ENCODE measurements around the gene NEK8.

DNA sequence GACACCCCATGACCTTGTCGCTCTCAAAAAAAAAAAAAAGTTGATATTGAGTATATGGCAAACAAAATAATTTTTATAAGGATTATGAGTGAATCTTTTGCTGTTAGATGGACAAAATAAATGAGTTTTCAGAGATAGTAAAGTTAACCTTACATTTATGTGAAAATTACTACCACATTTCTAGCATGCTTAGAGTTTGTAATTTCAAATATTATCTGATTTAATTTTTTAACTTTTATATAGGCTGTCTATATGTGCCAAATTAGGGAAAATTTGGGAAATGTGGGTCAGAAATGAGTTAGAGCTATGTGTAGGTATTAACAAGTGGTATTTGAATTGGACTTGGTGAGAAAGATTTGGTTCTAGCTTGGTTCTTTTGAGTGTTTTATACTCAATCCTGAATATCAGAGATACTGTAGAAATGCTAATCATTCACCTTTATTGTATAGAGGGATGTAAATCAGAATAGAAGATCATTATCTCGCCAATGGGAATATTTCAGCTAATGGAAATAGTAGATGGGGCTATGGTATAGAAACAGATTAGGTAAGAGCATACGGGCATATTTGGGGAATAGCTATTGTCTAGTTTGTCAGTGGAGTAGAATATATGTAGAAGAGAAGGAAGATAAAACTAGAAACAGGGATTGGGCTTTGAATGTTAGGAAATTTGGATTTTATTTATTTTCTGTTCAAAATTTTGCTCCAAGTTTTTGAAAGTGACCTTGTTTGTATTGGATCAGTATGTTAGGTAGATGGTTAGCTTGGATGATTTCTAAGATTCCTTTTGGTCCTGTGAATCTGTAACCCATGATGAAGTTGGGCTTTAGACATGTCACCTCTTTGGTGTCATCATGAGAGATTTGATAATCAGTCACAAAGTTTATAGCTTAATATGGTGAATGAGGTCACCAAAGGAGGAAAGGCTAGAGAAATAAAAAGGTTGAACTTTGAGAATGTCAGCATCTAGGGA is 44.8 kb downstream of the NLK start:
- PRO-cap, result no peak
- RAMPAGE, long total RNA, 4 experiments, result no peak in any of the 4 experiments

GRCh38 chr17:28097669-28098364 is 55.3 kb downstream of the NLK start:
- PRO-cap, result no peak
- RAMPAGE, long total RNA, 4 experiments, result no peak in any of the 4 experiments

DNA sequence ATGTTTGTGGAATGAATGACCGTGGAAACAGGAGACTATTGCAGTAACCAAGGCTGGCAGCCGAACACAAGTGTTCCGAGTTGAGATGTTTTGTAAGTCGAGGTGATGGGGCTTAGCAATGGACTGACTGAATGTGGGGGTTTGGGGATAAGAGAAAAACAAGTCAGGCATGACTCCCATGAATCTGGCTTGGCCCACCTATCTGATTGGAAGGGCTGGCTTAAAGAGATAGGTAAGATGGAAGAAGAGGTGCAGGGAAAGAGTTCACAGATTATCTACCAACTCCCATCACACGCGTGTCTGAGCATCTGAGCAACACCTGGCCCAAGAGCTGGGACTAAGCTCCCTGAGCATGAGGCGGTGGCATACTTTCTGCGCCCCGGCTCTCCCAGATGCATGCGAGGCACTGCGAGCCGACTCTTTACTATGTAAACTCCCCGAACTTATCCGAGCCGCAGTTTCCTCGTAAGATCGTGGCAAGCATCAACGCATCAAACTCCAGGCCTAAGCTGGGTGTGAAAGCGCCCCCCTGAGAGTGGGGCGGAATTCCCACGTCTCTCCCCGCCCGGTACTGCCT is 496 bp downstream of the IFT20 start:
- PRO-cap, result no peak
- RAMPAGE, long total RNA, 4 experiments, result no peak in any of the 4 experiments

DNA sequence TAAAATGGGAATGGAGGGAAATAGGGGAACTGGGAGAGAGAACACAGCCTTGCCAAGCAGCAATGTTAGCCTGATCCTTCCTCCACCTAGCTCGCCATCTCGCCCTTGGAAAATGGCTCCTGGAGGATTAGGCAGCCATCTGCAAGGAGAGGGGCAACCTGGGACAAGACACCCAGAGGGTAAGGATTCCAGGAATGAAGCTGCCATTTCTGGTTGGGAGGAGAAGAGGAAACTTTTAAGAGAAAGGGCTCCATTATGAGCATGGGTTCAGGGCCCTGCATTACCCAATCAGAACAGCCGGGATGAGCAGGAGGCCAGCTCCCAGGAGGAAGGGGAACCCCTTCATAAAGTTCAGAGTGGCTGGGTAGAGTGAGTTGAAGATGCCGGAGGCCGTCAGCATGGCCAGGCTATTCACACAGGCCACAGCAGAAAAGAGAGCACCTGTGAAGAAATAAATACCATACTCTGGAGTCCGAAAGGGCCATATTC is 5.6 kb downstream of the SLC46A1 start:
- PRO-cap, result no peak
- RAMPAGE, long total RNA, 4 experiments, result no peak in any of the 4 experiments

DNA sequence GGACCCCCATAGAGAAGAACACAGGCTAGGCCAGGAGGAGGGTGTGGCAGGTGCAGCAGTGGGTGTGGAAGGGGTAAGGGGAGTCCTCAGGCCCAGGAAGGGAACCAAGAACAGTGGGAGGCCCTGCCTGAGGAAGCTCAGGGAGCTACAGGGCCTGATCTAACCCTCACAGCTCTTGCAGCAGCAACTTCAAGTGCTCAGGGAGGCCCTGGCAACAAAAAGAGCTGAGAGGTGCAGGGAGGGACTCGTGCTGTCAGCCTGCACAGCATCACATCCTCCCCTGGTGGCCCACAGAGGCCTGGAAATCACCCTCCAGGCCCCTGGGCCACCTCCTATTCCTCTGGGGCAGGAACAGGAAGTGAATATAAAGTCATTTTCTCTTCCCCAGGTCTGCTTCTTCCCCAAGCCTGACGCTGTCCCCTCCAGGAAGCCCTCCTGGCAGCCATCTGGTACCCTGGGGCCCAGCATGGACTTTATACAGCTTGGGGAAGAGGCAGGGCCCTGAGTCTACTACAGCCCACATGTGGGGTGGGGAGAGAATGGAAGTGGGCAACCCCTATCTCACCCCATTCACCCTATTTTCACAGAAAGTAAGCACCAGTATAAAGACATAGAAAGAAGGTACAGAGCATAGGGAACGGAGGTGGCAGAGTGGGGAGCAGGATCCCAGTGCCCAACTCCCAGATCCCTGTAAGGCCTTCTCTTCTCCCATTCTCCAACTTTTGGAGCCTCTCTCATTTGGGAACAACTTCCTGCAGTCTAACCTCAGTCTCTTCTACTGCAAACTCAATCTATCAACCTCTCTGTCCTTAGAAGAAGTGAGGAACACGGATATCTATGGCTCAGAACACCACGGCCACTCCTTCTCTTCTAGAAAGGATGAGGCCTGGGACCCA is 2.6 kb downstream of the UNC119 start:
- PRO-cap, result no peak
- RAMPAGE, long total RNA, 4 experiments, result no peak in any of the 4 experiments

DNA sequence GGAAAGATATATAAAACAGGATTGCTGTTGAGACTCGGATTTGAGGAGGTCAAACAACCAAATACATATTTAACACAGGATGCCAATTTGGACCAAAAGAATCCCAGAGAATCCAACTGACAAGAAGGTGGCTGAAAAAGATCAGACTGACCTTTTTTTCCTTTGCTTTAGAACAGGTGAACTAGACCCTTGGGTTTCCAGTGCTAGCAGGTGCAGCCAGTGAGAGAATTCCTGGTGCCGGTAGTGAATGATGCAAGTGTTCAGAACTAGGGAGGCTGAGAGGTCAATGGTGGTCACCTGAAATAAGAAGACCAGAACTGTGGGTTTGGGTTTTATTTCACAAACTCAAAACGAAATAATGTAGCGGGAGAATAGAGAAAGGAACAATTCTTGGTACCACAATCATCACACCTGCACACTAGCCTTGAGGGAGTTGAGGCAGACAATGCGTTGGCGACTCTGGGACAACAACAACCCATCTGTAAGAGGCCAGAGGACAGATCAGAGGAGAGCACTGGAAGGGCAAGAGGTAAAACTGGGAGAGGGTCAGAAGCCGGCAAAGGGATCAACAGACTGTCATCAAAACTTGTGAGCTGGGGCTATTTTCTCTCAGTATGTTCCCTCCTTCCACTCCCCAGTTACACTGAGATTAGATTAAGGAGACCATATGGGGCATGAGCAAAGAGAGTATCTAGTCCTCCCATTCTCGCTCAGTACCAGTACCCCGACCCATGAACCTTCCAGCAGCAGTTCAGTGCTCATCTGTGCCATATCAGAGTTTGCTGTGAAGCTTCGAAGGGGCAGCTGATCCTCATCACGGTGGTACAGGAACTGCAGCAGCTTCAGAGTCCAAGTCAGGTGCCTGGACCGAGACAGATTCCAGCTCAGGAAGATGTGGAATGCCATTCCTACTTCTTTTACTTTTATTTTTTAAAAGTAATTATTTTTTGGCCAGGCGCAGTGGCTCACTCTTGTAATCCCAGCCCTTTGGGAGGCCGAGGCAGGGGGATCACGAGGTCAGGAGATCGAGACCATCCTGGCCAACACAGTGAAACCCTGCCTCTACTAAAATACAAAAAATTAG is 5.5 kb downstream of the BLTP2 start:
- PRO-cap, result no peak
- RAMPAGE, long total RNA, 4 experiments, result no peak in any of the 4 experiments

DNA sequence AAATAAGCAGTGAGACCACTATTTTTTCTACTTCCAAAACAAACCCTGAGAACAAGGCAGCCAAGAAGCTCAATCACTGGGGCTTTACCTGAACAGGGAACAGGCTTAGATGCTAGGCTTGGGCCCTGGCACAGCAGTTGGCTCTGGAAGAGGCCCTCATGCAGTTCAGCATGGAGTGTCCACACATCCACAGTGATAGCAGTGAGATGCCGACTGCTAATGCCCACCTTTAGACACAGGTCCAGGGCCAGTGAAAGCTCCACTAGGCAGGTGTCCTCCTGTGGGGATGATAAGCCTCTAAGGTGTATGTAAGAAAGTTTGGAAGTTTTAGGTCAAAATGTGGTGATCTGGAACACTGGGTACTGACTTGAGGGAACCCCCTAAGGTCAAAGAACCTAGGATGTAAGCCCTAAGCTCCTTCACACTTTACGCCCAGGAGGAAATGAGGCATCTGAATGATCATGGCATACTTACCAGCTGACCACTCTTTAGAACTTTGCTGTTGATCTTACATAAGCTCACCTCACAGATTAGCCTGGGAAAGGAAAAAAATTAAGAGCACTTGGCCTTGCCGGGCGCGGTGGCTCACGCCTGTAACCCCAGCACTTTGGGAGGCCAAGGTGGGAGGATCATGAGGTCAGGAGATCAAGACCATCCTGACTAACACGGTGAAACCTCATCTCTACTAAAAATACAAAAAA is 3.0 kb downstream of the BLTP2 start:
- PRO-cap, result no peak
- RAMPAGE, long total RNA, 4 experiments, result no peak in any of the 4 experiments

DNA sequence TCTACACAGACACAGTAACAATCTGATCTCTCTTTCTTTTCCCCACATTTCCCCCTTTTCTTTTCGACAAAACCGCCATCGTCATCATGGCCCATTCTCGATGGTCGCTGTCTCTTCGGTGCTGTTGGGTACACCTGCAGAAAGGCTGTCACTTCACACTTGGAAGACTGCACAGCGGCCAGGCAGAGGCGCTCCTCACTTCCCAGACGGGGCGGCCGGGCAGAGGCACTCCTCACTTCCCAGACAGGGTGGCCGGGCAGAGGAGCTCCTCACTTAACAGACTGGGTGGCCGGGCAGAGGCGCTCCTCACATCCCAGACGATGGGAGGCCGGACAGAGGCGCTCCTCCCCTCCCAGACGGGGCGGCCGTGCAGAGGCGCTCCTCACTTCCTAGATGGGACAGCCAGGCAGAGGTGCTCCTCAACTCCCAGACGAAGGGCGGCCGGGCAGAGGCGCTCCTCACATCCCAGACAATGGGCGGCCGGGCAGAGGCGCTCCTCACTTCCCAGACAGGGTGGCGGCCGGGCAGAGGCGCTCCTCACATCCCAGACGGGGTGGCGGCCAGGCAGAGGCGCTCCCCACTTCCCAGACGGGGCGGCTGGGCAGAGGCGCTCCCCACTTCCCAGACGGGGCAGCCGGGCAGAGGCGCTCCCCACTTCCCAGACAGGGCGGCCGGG is 2.9 kb downstream of the SDF2 start:
- PRO-cap, result no peak
- RAMPAGE, long total RNA, 4 experiments, result no peak in any of the 4 experiments

- PRO-cap, result no peak
- RAMPAGE, long total RNA, 4 experiments, result no peak in any of the 4 experiments
Observed at GRCh38 chr17:28699588-28700038, 12.1 kb downstream of the PROCA1 start.

- PRO-cap, result unidirectional peak, minus-strand start at chr17:28712311
- RAMPAGE, long total RNA, 4 experiments, result no peak in any of the 4 experiments
Observed at GRCh38 chr17:28712270-28712891, 693 bp upstream of the PROCA1 start.

DNA sequence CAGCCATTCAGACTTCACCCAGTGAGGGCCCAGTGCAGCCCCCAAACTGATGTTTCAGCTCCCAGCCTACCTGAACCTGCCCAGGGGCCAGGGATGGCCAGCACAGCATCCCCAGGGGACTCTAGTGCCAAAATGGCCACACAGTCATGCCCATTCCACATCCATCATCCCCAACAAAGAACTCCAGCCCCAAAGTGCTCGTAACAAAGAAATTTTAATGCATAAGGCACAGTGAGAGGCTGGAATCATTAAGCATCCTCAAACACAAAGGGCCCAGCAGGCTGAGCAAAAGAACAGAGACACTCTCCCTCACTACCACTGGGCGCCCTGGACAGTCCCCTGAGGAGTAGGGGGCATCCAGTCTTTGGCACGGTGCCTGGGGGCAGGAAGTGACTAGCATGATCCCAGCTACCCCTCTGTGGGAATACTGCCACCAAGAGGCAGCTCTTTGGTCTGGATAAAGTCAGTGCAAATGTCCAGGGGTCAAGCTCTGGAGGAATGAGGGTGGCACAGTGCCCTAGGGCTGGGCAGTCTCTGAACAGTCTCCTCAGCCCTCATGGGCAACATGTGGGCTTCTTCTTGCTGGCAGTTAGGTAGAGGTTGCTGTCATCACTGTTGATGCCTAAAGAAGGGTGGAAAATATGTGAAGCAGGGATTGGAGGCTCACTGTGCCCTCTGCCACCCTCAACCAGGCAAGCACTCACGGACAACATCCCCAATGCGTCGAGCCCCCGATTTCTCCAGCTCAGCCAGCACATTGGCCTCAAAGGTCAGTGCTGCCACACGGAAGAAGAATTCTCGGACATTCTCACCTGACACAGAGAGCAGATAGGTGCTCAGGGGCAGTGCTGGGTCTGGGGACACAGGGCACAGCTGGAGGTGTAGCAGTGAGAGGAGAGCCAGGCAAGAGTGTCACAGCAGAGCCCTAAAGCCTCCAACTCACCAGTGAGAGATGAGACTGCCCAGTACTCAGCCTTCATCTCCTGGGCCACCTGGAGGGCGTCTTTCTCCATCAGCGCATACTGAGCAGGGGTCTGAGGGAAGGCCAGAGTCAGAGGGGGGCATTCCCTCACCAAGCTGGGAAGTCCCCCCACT is 2.7 kb upstream of the PROCA1 start:
- PRO-cap, result no peak
- RAMPAGE, long total RNA, 4 experiments, result no peak in any of the 4 experiments

- PRO-cap, result bidirectional peak, plus-strand start at chr17:28728836, minus-strand start at chr17:28728737; bidirectional peak, plus-strand start at chr17:28729102, minus-strand start at chr17:28728973
- RAMPAGE, long total RNA, 4 experiments, result no peak in any of the 4 experiments
Observed at GRCh38 chr17:28728532-28729417, at the start of gene NEK8. Gene NEK8 (plus strand): TSS chr17:28728788.

GRCh38 chr17:28751508-28752677 is 8.1 kb downstream of the TRAF4 start:
- PRO-cap, result no peak
- RAMPAGE, long total RNA, 4 experiments, result no peak in any of the 4 experiments

DNA sequence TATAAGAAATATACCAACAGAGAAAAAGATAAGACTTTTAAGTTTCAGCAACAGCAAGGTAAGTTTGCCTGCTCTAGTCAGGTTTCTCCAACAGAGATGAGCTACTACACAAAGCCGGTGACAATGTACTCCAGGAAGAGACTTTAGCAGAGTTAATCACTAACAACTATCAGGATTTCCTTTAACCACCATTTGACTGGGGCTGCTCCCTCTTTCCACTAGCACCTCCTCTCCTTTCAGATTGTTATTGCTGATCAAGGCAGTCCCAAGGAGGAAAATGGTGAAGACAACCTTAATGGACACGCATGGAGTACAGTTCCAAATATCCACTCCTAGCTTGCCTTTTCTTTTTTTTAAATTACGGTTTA is 31.0 kb downstream of the FAM222B start:
- PRO-cap, result bidirectional peak, plus-strand start at position 262 of the sequence, minus-strand start at position 243 of the sequence
- RAMPAGE, long total RNA, 4 experiments, result no peak in any of the 4 experiments

GRCh38 chr17:28871012-28871737 is 16.4 kb downstream of the ERAL1 start:
- PRO-cap, result no peak
- RAMPAGE, long total RNA, 4 experiments, result no peak in any of the 4 experiments

GRCh38 chr17:28891493-28892136 is 5.9 kb downstream of the FLOT2 start:
- PRO-cap, result no peak
- RAMPAGE, long total RNA, 4 experiments, result no peak in any of the 4 experiments

DNA sequence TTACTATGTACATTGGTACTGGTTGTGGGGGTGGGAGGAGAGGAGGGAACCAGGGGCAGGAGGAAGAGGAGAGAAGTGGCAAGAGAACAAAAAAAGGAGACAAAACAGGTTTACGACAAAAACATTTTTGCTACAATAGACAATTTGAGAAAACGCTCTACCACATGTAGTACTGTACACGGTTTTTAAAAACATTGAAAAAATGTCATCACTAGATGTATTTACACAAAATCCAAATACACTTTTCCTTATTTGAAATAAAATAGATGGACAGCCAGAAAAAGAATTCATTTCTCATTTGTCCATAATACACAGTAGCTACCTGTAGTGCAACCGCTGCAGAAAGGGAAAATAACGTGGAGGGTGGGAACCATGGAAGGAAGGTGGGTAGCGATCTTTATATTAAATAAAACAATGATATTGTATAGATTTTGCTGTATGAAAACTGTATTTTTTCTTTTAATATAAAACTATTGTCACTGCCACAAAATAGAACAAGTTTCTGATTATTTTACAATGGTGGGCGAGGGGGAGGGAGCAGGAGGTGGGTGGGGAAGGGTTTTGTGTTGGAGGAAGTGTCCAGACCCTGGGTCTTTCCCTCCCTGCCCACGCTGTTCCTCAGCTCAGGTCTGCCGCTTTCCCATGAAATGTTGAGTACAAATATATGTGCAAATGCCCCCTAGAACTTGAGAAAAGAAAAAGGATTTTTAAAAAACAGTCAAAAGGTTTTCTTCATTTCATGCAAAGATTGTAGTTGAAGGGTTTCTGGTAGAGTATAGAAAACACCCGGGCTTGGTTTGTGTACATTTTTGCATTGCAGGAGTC is 2.6 kb upstream of the DHRS13 start:
- PRO-cap, result no peak
- RAMPAGE, long total RNA, 4 experiments, result no peak in any of the 4 experiments

DNA sequence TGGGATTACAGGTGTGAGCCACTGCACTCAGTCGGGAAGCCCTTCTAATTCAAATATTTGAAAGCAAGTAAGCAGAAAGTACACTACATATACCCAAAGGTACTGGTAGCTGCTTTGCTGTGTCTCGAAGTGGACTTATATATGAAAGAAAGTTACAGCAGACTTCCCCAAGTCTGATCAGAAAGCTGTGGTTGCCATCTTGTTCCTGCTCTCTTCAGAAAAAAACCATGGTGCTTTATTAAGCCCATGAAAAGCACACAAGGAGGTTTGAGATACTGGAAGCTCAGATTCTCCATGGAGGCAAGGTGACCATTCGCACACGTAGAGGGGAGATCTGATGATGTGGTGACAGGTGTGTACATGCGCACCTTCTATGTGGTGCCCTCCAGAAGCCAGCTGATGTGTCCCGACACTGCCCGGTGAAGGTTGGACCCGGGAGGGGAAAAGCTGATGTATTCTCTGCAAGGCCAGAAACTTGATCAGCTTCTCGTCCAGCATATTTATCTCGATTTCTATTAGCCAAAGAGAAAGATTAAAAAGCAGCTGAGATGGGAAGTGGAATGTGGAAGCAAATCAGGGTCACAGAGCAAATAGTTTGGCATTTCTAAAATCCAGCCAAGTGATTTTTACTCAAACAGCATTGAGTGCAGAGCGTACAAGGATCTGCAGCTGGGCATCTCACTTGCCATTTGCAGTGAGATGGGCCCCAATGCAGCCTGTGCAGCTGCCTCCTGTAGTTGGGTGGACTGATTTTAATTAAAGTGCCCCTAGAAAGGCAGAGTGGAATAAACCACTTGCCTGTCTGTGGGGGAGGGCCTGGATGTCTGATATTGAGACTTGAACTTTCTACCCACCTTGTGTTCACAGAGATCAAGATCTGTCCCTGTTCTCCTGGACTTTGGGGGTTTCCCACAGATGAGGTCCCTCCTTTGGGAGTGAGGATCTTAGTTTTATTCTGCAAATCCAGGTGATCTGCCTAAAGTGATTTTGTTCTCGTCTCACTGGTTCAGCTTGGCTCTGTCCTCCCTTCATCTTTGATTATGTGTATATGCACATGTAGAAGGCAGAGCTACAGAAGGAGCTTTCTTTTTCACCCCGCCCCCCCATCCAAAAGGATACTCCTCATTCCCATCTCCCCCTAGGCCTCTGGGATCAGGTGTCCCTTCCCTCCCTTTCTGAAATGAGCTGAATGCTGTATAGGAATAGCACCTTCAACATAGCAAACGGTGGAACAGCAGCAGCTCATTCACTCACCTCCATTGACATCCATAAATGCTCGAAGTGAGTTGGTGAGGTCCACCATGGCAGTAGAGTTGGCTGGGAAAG is 7.4 kb upstream of the DHRS13 start:
- PRO-cap, result no peak
- RAMPAGE, long total RNA, 4 experiments, result no peak in any of the 4 experiments

GRCh38 chr17:28946176-28946910 is 5.0 kb downstream of the PHF12 start:
- PRO-cap, result no peak
- RAMPAGE, long total RNA, 4 experiments, result no peak in any of the 4 experiments

DNA sequence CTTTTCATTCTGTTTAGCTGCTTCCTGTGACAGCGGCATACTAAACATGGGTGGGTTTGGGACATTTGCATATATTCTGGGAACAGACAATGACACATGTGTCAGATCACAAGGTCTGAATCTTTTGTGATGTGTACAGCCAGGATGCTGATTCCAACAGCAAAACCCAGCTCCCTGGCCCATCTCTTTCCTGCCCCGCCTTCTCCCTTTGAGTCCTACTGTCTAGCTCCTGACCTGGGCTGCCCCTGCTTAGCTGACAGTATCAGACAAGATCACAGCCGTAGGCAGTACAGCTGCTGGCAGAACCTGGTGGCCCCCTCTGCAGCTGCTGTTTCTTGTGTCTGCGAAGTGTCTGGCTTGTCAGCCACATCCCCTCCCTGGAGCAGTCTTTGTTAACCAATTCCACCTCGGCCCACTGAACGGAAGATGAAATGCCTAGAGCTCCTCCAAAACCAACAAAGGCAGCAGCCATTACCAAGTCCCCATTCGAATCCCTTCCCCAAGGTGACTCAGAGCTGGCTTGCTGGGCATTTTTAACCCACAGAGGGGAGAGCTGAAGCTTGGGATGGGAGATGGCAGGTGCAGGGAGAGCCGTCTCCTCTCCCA is 5.6 kb downstream of the PIPOX start:
- PRO-cap, result no peak
- RAMPAGE, long total RNA, 4 experiments, result no peak in any of the 4 experiments

Measured in esophagus squamous epithelium (tissue), 4 donors.